Upper lobe of left lung (tissue), 5 donors: ENCODE measurements around a stretch of chrX.

GRCh38 chrX:10143376-10144002, 13.3 kb upstream of the CLCN4 start:
- PRO-cap, 2 experiments: no peak in any of the 2 experiments
- RAMPAGE, long total RNA, 4 experiments: start-site peak on the plus strand in 1 of 4 experiments, at chrX:10143434-10143841 at its widest, 14 to 61 reads per replicate

DNA sequence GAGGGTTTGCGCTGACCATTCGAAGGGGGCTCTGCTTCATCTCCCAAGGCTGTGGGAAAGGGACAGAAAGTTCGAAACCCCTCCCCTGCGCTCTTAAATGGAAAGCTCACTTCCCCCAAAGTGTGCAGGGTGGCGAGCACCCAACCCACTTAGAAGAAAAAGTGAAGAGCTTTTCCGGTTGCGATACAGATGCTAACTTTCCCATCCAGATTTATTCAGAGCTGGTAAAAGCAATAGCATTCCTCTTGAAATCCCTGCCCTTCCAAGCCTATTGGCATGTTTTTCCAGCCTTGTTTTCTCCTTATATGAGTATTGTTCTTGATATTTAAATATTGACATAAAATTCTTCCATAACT, 1.3 kb downstream of the MID1 start:
- PRO-cap, 2 experiments: no peak in any of the 2 experiments
- RAMPAGE, long total RNA, 4 experiments: no peak in any of the 4 experiments

DNA sequence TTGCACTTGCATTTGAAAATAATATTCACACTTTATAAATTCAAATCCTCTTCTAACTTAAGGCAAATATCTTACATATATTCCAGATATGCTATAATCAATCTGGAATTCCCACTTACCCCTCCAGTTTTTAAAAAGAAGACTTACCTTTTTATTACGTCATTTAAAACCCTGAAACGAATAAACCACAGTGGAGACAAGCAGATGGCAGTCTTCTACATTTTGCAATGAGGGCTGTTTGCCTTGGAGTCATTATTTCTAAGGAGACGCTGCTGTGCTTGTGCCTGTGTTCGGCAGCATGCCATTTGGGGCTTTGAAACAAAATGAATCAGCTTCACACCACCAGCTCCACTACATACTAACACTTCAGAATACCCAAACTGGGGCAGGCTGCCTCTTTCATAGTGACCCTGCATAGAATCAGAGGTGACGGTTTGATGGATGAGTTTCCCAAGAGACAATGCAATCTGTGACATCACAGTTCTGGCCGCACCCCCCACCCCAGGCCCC, 57.0 kb upstream of the MID1 start:
- PRO-cap, 2 experiments: no peak in any of the 2 experiments
- RAMPAGE, long total RNA, 4 experiments: no peak in any of the 4 experiments

GRCh38 chrX:11461732-11462163, 168.5 kb downstream of the AMELX start:
- PRO-cap, 2 experiments: no peak in any of the 2 experiments
- RAMPAGE, long total RNA, 4 experiments: no peak in any of the 4 experiments

- PRO-cap, 2 experiments: no peak in any of the 2 experiments
- RAMPAGE, long total RNA, 4 experiments: no peak in any of the 4 experiments
Measured at GRCh38 chrX:11759045-11759349, 960 bp downstream of the MSL3 start.

DNA sequence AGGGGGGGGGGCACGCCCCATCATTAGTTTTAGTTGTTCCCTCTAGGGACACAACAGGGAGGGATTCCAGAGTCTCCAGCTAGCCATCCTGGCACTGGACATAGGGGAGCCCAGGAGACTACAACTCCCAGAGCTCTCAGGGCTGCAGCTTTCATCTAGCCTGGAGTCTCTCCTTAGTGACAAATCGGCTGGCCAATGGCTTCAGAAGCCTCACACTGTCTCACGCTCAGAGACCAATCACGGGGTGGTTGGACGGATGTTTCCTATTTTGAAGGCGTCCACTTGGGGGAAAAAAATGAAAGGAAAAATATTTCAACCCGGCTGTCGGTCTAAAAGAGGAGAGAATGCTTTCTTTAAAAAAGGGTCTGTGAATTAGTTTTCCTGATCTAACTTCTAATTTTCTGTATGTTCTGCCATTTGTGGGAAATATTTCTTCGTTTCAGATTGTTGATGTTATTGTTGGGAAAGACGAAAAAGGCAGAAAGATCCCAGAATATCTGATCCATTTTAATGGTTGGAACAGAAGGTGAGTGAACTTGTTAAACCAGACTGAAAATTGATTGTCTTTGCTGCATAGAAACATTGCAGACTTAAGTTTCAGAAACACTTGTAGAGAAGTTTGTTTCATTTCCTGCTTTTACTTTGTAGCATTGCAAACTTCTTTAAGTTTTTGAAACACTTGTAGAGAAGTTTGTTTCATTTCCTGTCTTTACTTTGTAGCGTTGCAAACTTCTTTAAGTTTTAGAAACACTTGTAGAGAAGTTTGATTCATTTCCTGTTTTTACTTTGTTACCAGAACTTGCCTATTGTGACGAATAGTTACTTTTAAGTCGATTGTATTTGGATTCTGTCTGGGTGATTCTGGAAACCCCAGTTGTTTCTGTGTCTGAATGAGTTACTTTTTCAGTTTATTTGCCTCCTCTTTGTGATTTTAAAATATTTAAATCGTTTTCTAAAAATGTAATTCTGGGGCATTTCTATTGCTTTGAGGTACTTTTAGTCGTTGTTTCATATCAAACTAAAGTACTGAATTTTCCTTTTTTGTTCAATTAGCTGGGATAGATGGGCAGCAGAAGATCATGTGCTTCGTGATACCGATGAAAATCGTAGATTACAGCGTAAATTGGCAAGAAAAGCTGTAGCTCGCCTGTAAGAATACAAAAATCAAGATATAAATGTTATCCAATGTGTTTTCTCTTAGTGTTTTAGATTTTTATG, 1.7 kb downstream of the MSL3 start:
- PRO-cap, 2 experiments: peak in 1 of 2 experiments; most common plus-strand start position 320 of the sequence (in 1); most common minus-strand start position 152 of the sequence (in 1)
- RAMPAGE, long total RNA, 4 experiments: start-site peak on the plus strand in 2 of 4 experiments, centred at positions 296 to 1,070 of the sequence, 6 to 28 reads per replicate

GRCh38 chrX:11760966-11761386, 2.9 kb downstream of the MSL3 start:
- PRO-cap, 2 experiments: no peak in any of the 2 experiments
- RAMPAGE, long total RNA, 4 experiments: no peak in any of the 4 experiments

DNA sequence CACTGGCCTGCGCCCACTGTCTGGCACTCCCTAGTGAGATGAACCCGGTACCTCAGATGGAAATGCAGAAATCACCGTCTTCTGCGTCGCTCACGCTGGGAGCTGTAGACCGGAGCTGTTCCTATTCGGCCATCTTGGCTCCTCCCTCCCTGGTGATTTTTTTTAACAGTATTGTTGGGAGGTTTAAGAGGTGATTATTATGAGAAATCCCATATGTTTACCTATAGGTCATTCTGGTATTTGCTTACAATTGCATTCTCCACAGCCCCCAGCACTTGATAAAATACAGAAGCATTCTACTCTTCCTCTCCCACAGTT, 183.1 kb downstream of the MSL3 start:
- PRO-cap, 2 experiments: no peak in any of the 2 experiments
- RAMPAGE, long total RNA, 4 experiments: no peak in any of the 4 experiments

GRCh38 chrX:12865362-12865732, 1.5 kb upstream of the TLR7 start:
- PRO-cap, 2 experiments: no peak in any of the 2 experiments
- RAMPAGE, long total RNA, 4 experiments: no peak in any of the 4 experiments

GRCh38 chrX:12955720-12956848, 18.8 kb upstream of the TMSB4X start:
- PRO-cap, 2 experiments: peak in 1 of 2 experiments; most common plus-strand start chrX:12956198 (in 1)
- RAMPAGE, long total RNA, 4 experiments: no peak in any of the 4 experiments

- PRO-cap, 2 experiments: no peak in any of the 2 experiments
- RAMPAGE, long total RNA, 4 experiments: no peak in any of the 4 experiments
Measured at GRCh38 chrX:12999489-12999947, 24.6 kb downstream of the TMSB4X start.

- PRO-cap, 2 experiments: no peak in any of the 2 experiments
- RAMPAGE, long total RNA, 4 experiments: no peak in any of the 4 experiments
Measured at GRCh38 chrX:13043432-13043998, 905 bp downstream of the FAM9C start.

DNA sequence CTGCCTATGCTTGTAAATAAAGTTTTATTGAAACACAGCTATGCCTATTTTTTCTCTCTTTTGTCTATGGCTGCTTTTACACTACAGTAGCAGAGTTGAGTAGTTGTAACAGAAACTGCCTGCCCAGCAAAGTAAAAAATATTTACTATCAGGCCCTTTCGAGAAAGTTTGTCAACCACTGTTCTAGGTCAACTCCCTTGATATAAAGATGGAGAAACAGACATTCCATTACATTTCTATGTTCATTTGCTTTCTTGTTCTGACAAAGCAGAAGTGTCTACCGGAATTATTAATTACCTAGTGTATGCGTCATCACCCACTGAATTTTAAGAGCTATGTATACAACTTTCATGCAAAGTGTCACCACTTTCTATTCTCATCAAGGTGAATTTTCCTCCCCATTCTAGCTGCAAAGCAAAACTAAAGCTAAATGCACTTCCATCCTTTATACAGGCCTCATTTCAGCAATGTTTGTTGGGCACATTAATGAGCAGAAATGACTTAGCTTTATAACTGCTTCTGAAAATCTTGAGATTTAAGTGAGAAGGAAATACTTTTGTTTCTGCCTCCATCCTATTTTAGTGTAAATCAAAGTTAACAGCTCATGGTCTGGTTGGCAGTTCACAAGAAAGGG, 7.0 kb upstream of the FAM9C start:
- PRO-cap, 2 experiments: no peak in any of the 2 experiments
- RAMPAGE, long total RNA, 4 experiments: no peak in any of the 4 experiments

- PRO-cap, 2 experiments: no peak in any of the 2 experiments
- RAMPAGE, long total RNA, 4 experiments: no peak in any of the 4 experiments
Measured at GRCh38 chrX:13260525-13260927, 59.3 kb downstream of the ATXN3L start.

GRCh38 chrX:13733304-13733871, 1.0 kb downstream of the TRAPPC2 start:
- PRO-cap, 2 experiments: no peak in any of the 2 experiments
- RAMPAGE, long total RNA, 4 experiments: no peak in any of the 4 experiments

GRCh38 chrX:13766623-13767374, 32.3 kb downstream of the OFD1 start:
- PRO-cap, 2 experiments: no peak in any of the 2 experiments
- RAMPAGE, long total RNA, 4 experiments: start-site peak on the plus strand in 1 of 4 experiments, at chrX:13766895-13766966 at its widest, 10 reads per replicate

- PRO-cap, 2 experiments: no peak in any of the 2 experiments
- RAMPAGE, long total RNA, 4 experiments: no peak in any of the 4 experiments
Measured at GRCh38 chrX:13983797-13984139, 45.9 kb downstream of the GEMIN8 start.

DNA sequence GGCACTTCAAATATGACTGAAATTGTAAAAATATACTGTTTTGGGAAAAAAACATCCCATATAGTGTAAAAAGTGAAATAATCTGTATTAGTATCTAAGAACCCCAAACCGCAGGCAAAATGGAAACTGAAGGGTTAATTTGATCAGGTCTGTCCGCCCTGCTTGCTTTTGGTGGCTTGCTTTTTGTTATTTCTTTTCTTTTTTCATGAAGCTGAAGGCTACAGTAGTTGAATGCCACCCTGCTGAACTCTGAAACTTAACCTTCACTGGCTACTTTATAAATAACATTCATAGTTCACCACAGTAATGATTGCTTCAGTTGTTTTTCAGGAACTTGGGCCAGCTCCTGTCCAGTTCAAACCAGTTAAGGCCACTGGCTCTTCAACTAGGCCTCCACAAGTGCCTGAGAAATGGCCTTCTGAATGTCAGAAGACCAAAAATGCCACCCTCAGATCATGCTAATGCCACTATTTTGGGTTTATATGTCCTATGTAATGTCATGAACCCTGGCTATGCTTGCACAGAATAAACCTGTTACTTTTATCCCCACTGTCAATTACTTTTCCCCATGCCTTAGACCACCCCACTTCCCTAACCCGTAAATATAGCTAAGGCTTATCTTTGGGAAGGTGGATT, 7.7 kb upstream of the ASB9 start:
- PRO-cap, 2 experiments: no peak in any of the 2 experiments
- RAMPAGE, long total RNA, 4 experiments: no peak in any of the 4 experiments

DNA sequence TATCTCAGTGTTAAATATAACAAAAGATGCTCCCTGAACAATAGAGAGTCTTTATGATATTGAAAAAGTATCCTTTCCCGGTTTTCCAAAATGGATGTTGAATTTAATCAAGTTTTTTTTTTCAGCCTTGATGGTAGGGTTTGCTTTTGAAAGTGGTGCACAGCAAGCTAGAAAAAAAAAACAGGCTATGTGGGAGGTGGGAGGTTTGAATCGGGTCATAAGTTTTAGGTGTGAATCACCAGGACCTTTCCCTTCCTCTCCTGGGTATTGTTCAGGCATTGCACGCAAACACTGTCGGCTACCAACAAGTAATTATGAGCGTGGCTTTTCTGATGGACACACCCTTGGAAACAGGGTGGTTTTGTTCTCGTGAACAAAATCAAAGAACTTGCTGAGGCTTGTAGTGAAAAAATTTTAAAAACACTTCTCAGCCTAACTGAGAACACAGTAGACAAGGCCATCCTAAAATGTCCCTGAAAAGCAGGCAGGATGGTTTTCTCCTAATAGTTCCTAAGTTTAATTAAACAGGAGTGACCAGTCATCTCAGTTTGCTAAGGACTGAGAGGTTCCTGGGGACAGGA, 18.1 kb downstream of the PIR start:
- PRO-cap, 2 experiments: peak in 1 of 2 experiments; most common plus-strand start position 311 of the sequence (in 1)
- RAMPAGE, long total RNA, 4 experiments: no peak in any of the 4 experiments

DNA sequence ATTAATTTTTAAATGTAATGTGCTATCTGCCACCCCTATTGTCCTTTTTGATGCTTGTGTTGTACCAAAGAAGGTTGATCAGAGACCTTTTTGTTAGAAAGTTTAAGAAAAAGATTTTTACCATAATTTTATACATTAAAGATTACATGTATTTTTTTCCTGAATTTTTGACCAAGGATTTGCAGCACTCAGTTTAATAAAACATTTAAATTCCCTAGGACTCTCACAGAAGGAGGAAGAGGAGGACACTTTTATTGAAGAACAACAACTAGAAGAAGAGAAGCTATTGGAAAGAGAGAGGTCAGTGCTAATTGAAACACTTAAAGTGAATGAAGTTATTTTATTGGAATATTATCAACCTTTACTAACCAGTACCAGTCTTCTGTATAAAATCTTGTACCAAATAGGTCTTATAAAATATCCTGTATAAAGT, 9.4 kb downstream of the ZRSR2 start:
- PRO-cap, 2 experiments: no peak in any of the 2 experiments
- RAMPAGE, long total RNA, 4 experiments: no peak in any of the 4 experiments